ENCODE data around the genes TBCEL and SC5D.

GRCh38 chr11:120776005-120776892 is 247.7 kb upstream of the TBCEL start:
- PRO-cap: no peak
- RRBS: no CpG with 5 or more reads among the region's 17 CpGs

GRCh38 chr11:121023788-121024369 is at the start of gene TBCEL:
TSS of gene TBCEL (plus strand) at chr11:121024102.
- PRO-cap: bidirectional peak, plus-strand start at chr11:121024123, minus-strand start at chr11:121024037
- RRBS: 2% methylated on average over 22 of the region's 44 CpGs

DNA sequence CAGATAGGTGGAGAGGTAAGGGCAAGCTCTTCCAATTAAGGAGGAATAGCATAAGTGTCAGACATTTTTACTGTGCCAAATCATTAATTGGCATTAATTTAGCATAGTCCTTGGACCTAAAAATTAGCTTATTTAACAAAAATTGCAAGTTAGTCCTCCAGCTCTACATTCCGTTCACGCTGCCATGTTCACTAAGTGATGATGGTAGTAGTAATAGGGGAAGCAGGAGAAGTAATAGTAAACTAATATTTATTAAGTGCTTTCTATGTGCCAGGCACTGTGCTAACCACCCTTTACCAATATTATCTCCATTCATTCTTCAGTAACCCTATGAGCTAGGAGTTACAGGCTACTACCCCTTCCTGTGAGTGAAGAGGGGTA is 11.0 kb downstream of the TBCEL start:
- PRO-cap: no peak
- RRBS: no CpG with 5 or more reads among the region's 2 CpGs

DNA sequence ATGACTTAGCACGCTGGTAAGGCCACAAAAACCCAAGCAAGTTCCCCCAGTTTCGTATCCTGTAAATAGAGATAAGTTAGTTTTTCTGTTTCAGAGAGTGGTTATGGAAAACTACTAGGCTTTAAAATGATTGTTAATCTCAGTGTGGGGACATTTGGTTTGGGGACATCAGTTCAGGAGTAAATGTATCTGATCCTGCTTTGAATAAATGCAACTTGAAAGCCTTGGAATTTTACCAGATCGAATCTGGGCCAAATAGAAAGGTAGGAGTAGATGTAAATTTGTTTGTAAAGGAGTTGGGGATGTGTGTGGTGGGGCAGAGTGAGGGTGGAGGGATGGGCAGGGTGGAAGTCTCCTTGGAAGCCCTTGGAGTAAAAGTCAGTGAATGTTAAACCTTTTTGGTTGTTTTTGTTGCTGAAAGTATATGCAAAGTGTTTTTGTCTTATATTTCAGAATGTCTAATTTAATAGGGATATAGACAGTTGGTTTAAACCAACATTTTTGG is 12.2 kb downstream of the TBCEL start:
- PRO-cap: no peak
- RRBS: no CpG with 5 or more reads among the region's 3 CpGs

GRCh38 chr11:121230710-121231128 is 61.9 kb upstream of the SC5D start:
- PRO-cap: no peak
- RRBS: no CpG with 5 or more reads among the region's 4 CpGs

- PRO-cap: bidirectional peak, plus-strand start at chr11:121292771, minus-strand start at chr11:121292568; bidirectional peak, plus-strand start at chr11:121293182, minus-strand start at chr11:121293100
- RRBS: 5% methylated on average over 4 of the region's 90 CpGs
Measured at GRCh38 chr11:121292204-121293339, at the start of gene SC5D. TSS of gene SC5D (plus strand) at chr11:121292771.

DNA sequence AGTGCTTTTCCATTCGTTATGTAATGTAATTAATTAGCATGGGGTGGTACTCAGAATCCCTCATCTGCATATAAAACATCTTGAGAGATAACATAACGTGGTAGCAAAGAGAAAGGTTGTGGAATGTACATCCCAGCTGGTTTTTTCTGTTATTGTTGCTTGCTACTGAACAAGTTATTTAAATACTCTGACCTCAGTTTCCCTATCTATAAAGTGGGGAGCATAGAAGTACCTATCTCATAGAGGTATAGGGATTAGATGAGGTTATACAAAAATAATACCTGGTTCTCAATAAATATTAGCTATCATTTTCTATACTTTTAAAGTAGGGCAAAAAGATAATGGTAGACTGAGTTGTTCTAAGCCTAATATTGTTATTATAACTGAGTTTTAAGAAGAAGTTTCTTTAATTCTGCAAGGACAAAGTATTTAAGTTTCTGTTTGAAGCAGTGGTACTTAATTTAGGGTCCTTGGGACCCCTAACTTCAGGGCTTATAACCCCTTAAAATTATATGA is 1.2 kb downstream of the SC5D start:
- PRO-cap: no peak
- RRBS: no CpG with 5 or more reads among the region's 2 CpGs

DNA sequence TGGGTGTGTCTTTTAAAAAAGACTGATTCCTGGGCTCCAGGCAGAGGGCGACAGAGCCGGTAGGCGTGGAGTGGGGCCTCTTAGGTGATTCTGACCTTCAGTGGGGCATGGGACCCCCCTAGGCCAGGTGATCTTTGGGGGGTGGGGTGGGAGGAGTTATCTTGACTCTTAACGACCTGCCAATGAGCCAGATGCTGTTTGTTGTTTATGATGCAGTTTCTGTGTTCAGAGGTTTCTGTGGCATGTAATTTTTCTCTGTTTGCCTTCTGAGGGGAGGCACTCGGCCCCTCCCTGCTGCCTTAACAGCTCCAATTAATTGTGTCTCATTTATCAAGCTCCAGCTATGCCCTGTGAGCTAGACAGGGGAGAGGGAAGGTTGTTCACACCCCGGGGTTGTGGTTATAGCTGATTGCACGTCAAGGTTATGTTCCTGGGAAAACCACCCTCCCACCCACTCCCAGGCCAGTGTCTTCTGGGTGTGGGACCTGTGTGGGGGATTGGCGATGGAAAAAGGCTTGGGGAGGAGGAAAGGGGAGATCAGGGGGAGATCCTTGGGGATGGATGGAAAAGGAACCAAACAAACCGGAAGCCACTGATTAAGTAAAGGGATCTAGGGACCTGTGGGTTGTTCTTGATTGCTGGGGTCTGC is 13.8 kb downstream of the SORL1 start:
- PRO-cap: no peak
- RRBS: 32% methylated on average over 2 of the region's 9 CpGs

- PRO-cap: no peak
- RRBS: no CpG with 5 or more reads among the region's 14 CpGs
Measured at GRCh38 chr11:121471009-121471643, 19.0 kb downstream of the SORL1 start.

DNA sequence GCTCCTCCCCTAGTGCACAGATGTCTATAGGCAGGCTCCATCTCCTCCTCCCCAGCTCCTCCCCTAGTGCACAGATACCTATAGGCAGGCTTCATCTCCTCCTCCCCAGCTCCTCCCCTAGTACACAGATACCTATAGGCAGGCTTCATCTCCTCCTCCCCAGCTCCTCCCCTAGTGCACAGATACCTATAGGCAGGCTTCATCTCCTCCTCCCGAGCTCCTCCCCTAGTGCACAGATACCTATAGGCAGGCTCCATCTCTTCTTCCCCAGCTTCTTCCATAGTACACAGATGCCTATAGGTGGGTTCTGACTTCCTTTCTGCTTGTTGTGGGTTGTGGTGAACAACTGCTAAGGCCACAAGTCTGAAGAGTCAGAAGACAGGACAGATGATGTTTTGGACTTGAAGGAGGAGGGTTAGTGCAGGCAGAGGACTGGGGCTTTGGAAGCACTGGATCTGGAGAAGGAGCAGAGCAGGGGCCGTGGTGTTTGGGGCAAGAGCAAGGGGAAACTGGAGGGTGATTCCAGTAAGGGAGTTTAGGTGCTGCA is 29.7 kb downstream of the SORL1 start:
- PRO-cap: no peak
- RRBS: no CpG with 5 or more reads among the region's 2 CpGs

- PRO-cap: no peak
- RRBS: no CpG with 5 or more reads among the region's 4 CpGs
Measured at GRCh38 chr11:121495905-121496657, 44.0 kb downstream of the SORL1 start.

DNA sequence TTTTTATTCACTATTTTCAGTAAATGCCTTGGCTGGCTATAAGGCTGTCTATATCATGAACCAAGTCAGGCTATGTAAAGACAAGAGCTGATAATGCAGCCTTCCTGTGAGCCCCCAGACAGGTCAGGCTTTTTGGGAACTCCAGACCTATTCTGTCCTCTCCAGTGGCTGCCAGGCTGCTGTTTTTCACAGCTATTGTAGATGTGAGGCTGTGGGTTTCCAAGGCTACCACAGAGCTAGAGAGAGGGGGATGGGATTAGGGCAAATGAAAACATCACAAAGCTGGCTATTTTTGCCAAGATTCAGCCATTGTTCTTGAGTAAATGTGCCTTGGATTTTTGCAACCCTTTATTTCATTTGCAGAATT is 56.3 kb downstream of the SORL1 start:
- PRO-cap: no peak

GRCh38 chr11:121536685-121537521 is 84.8 kb downstream of the SORL1 start:
- PRO-cap: no peak
- RRBS: no CpG with 5 or more reads among the region's 12 CpGs

- PRO-cap: no peak
- RRBS: no CpG with 5 or more reads among the region's 7 CpGs
Measured at GRCh38 chr11:121589092-121589445, 137.0 kb downstream of the SORL1 start.

DNA sequence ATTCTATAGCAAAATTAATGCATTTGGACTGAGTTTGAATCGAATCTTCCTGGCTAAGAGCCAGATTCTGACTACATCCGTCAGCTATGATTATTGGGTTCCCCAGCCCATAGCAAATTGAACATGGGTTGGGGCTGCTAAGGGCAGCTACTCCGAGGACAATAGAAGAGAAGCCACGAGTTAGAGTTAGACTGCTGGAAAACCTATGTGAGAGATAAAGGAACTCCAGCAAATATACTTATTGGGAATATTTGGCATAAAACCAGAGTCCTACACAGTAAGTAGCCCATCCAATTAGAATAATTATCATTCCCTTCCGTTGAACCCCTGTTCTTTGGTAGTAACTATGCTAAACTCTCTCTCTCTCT is 183.0 kb downstream of the SORL1 start:
- PRO-cap: no peak
- RRBS: no CpG with 5 or more reads among the region's 5 CpGs

DNA sequence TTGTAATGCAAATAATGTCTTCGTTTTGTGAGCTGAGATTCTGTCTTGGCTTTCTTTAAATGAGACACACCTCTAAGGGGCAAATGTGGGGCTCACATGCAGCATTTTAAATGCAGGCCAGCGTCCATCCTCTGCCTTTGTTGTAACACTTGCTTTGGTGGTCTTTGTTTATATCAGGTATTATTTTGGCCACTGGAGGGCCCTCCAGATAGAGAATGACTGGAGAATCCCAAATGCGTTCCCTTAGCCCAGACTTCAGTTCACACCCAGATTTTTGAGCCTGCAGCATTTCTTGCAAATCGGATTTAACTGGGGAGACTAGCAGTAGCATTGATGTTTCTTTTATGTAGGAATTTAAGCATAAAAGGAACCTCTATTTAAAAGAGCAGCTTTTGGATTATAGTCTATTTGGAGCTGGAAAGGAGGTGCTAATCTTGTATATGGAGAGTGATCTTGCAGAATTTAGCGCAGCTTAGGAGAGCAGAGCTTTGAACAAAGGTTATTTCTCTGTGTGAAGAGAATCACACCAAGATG is 200.9 kb downstream of the SORL1 start:
- PRO-cap: no peak
- RRBS: no CpG with 5 or more reads among the region's 5 CpGs

DNA sequence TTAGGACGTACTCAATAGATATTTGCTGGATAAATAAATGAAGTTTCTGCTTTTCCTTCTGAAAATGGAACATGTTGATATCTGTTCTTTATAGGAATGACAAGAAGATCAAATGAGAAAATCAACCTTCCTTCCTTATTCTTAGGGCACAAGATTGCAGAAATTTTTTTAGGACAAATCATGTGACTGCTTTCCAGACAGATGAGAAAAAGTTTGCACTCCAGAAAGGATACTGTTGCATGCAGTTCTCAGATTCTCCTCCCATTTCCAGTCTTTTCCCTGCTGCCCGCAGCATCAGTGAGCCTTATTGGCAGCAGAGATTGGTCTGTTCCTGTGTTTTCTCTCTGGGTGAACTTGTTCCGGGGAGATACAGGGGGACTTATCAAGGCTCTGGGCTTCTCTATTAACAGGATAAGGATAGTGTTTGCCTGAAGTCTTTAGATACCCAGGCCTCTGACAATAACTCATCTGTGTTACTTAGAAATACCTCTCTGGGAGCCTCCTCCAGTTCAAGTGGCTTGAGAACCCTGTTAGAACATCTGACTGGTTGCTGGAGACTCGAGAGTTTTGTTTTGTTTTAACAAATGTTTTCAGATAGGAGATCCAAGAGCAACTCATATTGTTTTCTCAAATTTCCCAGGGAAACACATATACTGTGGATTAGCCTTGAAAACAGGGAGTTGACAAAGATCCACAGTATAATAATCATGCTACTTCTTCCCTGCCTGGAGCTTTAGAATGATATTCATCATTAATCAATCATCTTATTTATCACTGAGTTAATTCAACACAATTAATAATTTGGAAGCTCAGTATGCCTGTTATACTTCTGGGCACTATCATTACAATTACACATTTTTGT is 154.6 kb downstream of the BLID start:
- PRO-cap: no peak
- RRBS: no CpG with 5 or more reads among the region's 4 CpGs

GRCh38 chr11:122046712-122047086 is 69.3 kb downstream of the BLID start:
- PRO-cap: no peak
- RRBS: no CpG with 5 or more reads among the region's 7 CpGs

- PRO-cap: no peak
- RRBS: no CpG with 5 or more reads among the region's 4 CpGs
Measured at GRCh38 chr11:122069967-122070302, 46.1 kb downstream of the BLID start.

DNA sequence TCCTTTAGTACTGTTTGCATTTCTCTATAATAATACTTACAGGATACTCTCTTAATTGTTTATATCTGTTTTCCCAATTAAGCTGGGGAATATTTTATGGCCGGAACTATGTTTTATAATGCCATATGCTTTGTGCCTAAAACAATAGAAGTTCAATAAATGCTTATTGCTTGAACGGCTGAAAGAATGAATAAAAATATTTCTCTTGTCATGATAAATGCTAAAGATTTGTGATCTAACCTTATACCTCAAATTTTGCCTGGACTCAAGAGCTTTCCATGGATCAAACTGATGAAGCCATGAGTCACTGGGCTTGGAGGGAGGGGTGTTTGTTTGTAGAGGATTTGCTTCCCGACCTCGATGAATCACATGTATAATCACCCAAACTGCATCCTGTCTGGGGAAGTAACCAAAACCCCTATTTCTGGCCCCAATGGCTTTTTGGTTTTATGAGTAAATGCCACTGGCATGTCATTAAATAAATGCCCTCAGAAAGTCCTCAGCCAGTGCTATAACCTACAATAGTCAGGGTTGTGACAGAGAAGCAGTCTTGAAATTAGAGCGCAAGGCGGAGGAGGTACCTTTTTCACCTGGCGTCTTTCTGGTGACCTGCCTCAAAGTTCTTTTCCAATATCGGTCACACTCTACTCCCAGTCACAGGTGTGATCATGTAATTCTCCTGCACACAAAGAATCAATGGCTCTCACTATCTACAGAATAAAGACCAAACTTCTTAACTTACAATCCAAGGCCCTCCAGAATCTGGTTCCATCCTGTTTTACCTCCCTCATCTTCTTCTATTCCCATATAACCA is 81.0 kb upstream of the BLID start:
- PRO-cap: no peak
- RRBS: no CpG with 5 or more reads among the region's 8 CpGs

Measured in kidney (tissue), 2 donors.